AG09309 (cell line): ENCODE data around the genes CCM2 and ADCY1.

DNA sequence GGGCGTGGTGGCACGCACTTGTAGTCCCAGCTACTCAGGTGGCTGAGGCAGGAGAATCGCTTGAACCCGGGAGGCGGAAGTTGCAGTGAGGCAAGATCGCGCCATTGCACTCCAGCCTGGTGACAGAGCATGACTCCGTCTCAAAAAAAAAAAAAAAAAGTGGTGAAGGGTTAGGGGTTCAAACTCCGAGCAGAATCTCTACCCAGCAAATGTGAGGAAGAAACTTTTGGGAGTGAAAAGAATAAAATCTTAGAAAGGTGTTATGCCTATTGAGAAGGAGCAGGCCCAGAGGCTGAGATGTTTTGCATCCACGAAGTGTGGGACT lies 53.1 kb upstream of the ZMIZ2 start:
- RRBS, result no CpG with 5 or more reads among the region's 10 CpGs

- RRBS, result no CpG with 5 or more reads among the region's 10 CpGs
Measured at GRCh38 chr7:44914999-44915608, 29.8 kb upstream of the PURB start.

DNA sequence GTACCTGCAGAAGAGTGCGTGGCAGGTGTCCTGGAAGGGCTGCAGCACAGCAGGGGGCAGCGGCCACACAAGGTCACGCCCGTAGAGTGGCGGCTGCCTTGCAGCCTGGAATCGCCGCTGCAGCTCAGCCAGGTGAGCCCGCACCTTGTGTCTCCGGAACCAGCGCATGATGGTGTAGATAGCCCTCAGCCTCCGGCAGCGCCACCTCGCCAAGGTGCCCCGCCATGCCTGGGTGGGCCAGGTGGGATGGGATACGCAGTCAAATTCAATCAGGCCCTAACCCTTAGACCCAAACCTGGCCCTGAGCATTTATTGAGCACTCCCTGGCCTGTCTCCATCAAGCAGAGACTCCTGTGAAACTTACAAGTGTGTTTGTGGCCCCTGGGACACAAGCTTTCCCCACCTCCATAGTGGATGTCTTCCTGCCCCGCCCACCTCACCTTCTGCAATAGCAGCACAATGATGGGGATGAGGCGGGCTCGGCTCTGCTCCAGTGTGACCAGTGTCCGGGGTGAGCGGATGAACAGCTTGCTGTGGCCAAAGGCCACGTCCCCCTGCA lies 13.1 kb downstream of the MYO1G start:
- RRBS, result no CpG with 5 or more reads among the region's 21 CpGs

DNA sequence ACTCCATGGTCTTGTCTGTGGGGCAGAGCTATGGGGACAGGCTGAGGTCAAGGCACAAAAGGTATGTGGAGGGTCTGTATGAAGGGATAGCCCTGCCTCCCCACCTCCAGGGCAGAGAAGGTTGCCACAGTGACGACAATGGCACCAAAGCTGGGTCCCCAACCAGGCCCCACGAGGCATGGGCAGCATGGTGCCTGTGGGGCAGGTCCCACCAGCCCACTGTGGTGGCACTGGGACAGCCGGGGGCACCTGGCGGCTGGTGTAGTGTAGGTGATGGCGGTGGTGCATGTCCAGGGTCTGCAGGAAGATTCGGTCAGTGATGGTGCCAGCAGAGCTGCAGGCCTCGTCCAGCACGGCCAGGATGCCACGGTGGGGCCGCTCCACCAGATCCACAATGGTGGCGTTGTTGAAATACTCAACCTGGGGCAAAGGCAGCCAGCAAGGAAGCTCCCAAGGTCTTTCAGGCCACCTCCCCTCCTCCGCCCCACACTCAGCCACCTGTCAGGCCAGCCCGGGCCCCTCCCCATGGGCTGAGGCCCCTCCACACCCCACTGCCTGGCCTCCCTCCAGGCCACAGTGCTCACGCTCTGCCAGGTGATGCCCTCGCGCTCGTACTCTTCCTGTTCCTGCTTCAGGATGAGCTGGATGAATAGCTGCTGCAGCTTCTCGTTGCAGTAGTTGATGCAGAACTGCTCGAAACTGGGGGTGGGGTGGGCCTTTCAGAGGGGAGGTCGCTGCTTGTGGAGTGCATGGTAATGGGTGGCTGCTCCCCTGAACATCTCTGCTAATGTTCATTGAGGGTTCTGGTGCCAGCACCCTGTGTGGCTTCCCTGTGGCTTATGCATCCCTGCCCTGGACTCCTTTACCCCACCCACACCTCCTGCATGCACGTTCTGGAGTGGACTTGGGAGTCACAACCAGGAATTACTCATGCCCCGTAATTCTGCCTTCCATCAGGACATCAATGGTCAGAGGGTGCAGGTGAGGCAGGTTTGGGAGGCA lies 9.1 kb downstream of the MYO1G start:
- RRBS, result no CpG with 5 or more reads among the region's 22 CpGs

DNA sequence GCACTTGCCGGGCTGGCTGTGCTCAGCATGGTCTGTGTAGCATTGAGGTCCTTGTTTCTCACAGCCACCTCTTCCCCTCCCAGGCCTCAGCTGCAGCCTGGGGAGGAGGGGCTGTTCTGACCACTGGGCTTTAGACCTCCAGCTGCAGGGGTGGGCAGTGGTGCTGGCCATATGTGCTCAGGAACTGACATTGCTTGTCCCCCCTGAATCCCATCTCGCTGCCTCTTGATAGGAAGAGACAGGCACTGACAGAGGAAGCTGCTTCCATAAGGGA lies 3.0 kb downstream of the MYO1G start:
- RRBS, result no CpG with 5 or more reads among the region's 2 CpGs

DNA sequence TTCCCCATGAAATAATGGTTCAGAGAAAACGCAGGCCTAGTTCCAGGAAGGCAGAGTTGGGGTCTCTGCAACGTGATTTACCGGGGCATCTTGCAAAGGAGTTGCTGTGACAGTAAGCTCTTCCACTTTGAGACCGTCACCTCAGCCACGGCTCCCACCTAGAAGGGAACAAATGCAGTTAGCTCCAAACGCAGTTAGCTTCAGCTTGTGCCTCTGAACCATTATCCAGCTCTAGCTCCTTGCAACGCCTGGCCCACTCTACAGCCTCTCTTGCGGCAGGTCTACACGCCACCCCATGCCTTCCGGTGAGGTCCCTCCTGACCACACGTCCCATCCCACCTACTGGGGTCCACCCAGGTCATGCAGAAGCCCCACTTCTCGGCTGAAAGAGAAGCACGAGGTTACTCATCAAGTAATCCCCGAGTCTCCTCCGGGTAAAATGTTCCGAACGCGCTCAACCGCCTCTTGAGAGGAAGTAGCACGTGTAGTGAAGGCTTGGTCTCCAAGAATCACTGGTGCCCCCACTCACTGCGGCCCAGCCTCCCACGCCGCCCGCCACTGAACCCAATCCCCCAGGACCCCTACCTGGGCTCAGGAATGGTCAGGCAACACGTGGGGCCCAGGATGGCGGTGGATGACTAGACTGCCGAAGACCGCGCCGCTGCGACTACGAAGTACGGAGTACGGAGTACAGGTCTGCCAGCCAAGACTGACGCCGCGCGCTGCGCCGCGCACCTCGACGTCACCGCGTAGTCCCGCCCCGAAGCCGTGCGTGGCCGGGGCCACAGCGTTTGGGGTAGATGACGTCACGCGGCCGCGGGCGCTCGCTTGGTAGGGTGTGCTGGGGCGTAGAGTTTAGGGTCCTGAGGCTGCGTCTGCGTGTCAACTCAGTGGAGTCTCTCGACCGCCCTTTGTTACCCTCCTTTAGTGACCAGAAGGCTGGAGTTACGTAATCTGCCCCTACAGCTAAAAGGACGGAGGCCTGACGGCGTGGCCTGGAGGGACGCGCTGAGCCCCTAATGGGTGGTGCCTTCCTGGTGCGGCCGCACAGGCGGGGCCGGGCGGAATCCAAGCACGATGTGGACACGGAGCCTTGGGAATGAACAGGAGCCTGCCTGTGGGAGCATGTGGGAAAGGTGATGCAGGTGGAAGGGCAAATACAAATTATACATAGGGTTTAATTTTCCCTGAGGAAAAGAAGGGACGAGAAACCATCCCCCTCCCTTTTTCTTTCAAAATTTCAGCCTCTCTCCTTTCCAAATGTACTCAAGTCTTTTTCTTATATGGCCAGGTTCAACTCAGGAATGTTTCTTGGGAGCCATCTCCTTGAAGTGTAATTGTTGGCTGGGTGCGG lies 7.6 kb upstream of the MYO1G start:
- RRBS, result no CpG with 5 or more reads among the region's 78 CpGs

- RRBS, result 2% methylated on average over 24 of the region's 78 CpGs
Measured at GRCh38 chr7:45000060-45000946, at the start of gene CCM2. Gene CCM2, plus strand, starts transcription at chr7:45000201.

DNA sequence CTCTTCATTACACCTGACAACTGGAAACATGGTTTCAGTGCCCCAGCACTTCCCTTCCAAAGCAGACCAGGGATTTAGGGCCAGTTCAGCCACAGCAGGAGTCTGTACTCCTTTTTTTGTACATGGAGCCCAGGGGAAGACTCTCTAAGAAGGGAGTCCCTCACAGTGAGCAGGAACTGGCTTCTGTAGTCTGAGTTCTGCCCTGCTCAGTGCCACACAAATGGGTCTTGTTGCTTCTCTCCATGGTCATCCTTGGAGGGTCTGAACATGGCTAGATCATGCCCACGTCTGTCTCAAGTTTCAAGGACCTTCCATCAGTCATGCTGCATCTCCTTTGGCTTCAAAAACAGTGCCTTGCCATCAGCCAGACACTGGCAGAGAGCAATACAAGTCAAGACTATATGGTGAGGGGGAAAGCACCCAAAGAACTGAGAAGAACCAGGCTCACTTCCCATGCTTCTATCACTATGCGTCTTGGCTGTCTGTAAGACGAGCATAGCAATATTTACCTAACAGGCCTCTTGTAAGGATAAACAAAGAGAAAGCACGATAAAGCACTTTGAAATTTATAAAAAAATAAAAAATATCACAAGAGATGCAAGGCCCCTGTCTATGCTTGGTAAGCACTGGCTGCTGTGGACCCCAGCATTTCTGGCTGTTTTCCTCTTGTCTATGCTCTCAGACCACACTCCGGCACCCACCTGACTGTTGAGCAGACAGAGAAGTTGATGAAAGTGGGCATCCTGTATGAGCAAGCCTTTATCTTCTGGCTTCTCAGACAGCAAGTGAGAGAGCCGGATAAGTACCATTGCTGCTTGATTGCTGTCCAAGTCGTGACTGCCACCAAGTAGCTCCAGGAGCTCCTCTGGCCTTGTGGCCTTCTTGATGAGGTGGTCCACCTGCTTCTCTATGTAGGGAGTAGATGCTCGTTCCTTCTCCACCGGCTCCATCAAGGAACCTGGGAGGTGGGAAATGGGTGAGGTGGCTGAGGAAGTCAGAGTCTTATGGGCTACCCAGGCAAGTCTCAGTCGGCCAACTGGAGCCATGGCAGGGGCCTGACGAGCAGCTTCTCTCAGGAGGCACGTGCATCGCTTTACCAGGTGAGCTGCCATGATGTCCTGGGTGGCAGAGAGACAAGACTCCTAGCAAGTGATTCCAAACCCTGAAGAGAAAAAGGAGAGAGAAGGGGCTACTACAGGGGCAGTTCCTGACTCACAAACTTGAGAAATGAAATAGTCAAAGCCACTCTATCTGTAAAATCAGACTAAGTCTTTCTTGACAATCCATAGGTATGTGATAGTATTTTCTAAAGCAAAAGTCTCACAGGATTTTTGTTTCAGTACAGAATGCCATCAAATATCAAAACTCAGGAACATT lies 2.9 kb downstream of the TBRG4 start:
- RRBS, result 85% methylated on average over 2 of the region's 13 CpGs

- RRBS, result 6% methylated on average over 1 of the region's 8 CpGs
Measured at GRCh38 chr7:45564496-45564960, 9.6 kb upstream of the ADCY1 start.

GRCh38 chr7:45574034-45575250 lies at the start of gene ADCY1:
Gene ADCY1, plus strand, starts transcription at chr7:45574368.
- RRBS, result 4% methylated on average over 50 of the region's 166 CpGs

DNA sequence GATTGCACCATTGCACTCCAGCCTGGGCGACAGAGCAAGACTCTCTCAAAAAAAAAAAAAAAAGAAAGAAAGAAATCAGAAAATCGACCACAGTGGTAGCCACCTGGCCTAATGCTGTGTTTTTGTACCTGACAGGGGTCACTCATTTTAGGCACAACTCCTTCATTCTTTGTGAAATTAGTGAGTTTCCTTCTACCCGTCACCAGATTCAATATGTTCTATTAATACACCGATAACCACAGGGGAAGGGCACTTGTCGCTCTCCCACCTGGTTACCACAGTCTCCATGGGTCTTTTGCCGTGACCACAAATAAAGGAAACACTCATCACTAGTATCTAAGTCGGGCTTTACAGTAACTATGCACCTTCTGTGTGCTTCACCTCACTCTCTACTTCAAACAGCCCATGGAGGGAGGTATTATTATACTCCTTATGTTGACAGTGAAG lies 146.3 kb downstream of the ADCY1 start:
- RRBS, result no CpG with 5 or more reads among the region's 7 CpGs

DNA sequence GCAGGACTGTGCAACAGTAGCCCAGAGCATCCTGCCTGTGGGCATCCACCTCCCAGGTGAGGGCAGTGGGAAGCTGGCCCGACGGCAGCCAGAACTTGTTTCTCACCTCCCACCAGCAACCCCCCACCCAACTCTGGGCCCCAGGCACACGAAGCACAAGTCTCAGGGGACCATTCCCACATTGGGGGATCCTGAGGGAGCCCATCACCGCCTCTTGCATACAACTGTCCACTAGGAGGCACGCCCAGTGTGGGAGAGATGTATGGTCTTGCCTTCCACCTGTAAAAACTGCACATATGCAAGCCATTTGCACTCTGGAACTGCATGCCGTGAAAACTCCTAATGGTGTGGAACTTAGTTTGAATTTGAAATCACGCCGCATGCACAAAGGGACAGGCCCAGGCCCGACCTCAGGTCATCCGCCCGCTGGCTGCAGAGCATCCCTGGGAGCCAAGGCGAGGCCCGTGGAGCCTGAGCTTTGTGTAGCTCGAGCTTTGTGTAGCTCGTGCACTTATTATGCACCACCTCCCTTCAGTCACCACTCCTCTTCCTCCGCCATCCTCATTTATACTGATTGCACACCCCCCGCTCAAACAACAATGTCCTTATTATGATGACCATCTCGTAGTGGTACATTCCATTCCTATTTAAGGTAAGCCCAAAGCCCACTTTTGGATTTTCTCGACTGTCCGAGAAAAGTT lies 147.9 kb downstream of the ADCY1 start:
- RRBS, result no CpG with 5 or more reads among the region's 20 CpGs

DNA sequence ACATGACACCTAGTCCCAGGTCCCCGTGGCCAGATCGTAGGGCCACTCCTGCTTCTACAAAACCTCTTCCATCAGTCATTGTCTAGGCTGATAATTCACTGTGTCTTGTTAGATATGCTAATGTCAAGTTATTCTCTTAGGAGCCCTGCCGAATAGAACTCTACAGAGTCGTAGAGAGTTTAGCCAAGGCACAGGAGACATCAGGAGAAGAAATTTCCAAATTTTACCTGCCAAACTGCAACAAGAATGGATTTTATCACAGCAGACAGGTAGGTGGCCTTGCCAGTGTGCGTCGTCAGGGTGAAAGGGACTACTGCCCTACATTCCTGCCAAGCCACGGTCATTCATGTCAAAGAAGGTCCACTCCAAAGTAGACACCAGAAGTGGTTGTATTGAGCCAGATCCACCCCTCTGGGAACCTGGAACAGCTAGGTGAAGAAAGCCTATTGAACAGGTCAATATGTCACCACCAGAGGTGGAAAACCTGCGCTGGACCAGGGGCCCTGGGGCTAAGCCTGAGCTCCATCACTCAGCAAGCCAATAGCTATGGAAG lies 3.6 kb downstream of the IGFBP1 start:
- RRBS, result no CpG with 5 or more reads among the region's 8 CpGs

- RRBS, result no CpG with 5 or more reads among the region's 13 CpGs
Measured at GRCh38 chr7:45914734-45915205, 6.3 kb downstream of the IGFBP3 start.

DNA sequence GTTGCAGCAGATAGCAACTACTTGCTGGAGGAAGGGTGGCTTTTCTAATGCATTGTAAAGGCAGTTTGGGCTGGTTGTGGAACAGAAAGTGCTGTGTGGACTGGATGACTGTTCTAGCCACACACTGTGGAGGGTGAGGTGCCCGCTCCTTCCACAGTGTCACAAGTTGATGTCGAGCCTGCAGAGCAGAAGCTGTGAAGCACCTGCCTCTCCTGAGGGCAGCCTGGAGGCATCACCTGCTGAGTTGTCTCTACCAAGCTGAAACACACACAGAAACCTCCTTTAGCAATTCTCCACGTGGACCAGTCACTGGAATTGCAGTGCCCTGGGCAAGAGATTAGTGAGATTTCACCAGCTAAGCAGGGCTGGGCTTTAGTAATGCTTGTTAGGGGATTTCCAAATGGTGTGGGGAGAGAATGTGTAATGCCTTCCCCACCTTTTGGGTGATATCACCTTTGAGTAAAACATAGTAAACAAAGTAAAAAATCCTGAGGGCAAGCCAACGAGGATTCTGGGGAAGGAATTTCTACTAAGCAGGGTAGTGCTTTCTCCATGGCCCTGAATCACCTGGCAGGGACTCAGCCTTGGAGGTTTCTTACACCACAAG lies 232.9 kb upstream of the IGFBP3 start:
- RRBS, result no CpG with 5 or more reads among the region's 4 CpGs

DNA sequence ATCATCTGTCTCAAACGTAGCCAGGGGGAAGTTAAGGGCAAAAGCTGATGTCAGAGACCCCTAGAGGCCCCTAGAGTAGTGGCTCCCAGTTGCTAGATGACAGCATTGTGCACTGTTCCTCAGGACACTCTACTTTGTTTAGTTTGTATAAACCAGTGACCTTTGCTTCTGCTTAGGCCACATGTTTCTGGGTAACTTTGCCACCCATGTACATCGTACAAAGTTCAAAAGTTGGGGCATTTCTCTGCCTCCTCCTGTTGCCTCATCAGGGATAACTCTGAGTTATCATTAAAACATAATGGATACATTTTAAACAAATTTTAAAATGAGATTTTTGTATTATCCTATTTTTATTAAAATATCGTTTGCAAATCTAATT lies 233.4 kb upstream of the IGFBP3 start:
- RRBS, result no CpG with 5 or more reads among the region's 3 CpGs

- RRBS, result no CpG with 5 or more reads among the region's 4 CpGs
Measured at GRCh38 chr7:46291535-46292143, 370.6 kb upstream of the IGFBP3 start.

GRCh38 chr7:46741261-46741583 lies 820.1 kb upstream of the IGFBP3 start:
- RRBS, result no CpG with 5 or more reads among the region's 8 CpGs

DNA sequence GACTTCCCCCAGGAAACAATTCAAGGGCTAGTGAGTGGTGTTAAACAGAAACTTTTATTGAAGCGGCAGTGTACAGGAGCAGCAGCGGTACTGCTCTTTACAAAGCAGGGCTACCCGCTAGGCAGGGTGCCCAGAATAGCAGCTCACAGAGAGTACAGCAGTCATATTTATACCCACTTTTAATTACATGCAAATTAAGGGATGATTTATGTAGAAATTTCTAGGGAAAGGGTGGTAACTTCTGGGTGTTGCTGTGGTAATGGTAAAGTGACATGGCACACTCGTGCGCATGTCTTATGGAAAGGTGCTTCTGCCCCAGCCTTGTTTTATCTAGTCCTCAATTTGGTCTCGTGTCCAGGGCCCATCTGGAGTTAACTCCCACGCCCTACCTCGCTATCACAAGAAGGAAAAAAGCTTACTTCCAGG lies 612.0 kb downstream of the TNS3 start:
- RRBS, result no CpG with 5 or more reads among the region's 8 CpGs

DNA sequence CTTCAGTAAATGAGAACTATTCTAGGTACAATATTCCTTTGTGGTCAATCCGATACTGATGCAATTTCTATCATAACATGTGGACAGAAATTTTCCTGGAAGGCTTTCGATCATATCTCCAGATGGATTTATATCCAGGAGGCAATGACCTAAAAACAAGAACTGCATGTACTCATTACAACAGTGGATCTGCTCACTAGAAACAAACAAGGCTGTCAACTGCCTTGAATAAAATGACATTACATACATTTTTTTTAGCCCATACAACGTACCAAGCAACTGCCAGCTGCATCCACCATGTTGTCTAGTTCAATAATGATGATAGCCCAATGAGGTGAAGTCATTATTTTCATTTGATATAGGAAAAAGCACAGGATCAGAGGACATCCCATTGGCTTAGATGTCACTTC lies 345.0 kb downstream of the TNS3 start:
- RRBS, result no CpG with 5 or more reads among the region's 3 CpGs